Thoracic aorta (tissue), 1 donor: ENCODE measurements around the genes PNMA5, BGN and PNCK.

- RAMPAGE, long total RNA: no peak
Measured at GRCh38 chrX:152917525-152918231, 19.8 kb downstream of the ZNF185 start.

DNA sequence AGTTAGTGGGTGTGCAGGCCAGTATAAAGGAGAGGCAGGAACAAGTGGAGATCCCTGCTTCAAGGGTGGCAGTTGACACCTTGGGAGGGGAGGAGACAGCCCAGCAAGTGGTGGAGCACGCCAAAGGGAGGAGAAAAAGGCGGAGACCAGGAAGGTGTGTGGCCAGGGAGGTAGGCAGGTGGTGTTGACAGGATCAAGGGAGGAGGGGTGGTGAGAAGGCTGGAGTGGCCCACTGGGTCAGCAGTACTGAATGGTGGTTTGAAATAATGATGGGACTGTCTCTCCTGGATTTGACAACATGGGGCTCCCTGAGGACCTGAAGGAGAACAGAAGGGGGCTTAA, 32.7 kb downstream of the ZNF185 start:
- RAMPAGE, long total RNA: no peak

- RAMPAGE, long total RNA: no peak
Measured at GRCh38 chrX:152971768-152972467, 22.0 kb downstream of the PNMA5 start.

GRCh38 chrX:152993886-152994376, at the start of gene PNMA5:
Gene PNMA5 (minus strand): TSS chrX:152994116.
- RAMPAGE, long total RNA: no peak

- RAMPAGE, long total RNA: no peak
Measured at GRCh38 chrX:153245193-153245518, 20.8 kb upstream of the PWWP4 start.

- RAMPAGE, long total RNA: no peak
Measured at GRCh38 chrX:153412048-153412688, 896 bp downstream of the ZFP92 start.

- RAMPAGE, long total RNA: no peak
Measured at GRCh38 chrX:153454668-153455150, 8.9 kb upstream of the TREX2 start.

- RAMPAGE, long total RNA: start-site peak on the plus strand at chrX:153494946-153495103, 9,622 reads; start-site peak on the minus strand at chrX:153495434-153495499, 81 reads; start-site peak on the minus strand at chrX:153495599-153495658, 9 reads
Measured at GRCh38 chrX:153494782-153496033, at the start of gene BGN. Gene BGN (plus strand): TSS chrX:153494980.

DNA sequence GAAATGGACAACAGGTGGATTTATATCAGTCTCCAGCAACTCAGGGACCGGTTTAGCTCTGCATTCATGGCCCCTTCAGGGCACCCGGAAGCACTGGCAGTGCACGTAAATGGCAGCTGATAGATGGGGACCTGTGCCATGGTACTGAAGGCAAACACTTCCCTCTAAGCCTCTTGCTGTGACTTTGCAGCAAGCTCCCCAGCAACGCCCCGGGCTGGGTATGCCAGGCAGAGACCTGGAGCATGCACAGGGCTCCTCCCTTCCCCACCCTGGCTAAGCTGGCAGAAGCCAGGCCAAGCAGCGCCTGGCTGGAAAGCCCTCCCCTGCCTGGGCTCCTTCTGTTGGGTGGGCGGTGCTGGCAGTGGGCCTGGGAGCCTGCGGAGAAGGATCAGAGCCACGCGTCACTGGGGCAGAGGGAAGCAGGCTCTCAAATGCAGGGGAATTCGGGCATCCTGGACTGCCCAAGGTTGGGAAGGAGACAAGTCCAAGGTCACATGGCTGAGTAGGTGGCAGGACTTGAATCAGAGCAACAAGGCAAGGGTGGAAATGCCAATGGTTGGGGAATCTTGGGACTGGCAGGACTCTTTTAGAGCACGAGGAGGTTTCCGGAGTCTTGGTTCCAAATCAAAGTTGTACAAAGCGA, 3.6 kb downstream of the ATP2B3 start:
- RAMPAGE, long total RNA: no peak

- RAMPAGE, long total RNA: no peak
Measured at GRCh38 chrX:153592912-153593380, 6.0 kb downstream of the CCNQ start.

GRCh38 chrX:153673693-153674081, at the start of gene PNCK:
Gene PNCK (minus strand): TSS chrX:153673813.
- RAMPAGE, long total RNA: no peak

DNA sequence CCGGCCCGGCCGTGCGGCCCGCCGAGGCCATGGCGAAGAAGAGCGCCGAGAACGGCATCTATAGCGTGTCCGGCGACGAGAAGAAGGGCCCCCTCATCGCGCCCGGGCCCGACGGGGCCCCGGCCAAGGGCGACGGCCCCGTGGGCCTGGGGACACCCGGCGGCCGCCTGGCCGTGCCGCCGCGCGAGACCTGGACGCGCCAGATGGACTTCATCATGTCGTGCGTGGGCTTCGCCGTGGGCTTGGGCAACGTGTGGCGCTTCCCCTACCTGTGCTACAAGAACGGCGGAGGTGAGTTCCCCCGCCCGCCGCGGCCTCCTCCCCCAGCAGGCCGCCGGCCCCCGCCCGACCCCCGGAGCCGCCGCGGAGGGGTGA, 807 bp downstream of the SLC6A8 start:
- RAMPAGE, long total RNA: no peak

- RAMPAGE, long total RNA: no peak
Measured at GRCh38 chrX:153690858-153691697, 3.4 kb downstream of the SLC6A8 start.

DNA sequence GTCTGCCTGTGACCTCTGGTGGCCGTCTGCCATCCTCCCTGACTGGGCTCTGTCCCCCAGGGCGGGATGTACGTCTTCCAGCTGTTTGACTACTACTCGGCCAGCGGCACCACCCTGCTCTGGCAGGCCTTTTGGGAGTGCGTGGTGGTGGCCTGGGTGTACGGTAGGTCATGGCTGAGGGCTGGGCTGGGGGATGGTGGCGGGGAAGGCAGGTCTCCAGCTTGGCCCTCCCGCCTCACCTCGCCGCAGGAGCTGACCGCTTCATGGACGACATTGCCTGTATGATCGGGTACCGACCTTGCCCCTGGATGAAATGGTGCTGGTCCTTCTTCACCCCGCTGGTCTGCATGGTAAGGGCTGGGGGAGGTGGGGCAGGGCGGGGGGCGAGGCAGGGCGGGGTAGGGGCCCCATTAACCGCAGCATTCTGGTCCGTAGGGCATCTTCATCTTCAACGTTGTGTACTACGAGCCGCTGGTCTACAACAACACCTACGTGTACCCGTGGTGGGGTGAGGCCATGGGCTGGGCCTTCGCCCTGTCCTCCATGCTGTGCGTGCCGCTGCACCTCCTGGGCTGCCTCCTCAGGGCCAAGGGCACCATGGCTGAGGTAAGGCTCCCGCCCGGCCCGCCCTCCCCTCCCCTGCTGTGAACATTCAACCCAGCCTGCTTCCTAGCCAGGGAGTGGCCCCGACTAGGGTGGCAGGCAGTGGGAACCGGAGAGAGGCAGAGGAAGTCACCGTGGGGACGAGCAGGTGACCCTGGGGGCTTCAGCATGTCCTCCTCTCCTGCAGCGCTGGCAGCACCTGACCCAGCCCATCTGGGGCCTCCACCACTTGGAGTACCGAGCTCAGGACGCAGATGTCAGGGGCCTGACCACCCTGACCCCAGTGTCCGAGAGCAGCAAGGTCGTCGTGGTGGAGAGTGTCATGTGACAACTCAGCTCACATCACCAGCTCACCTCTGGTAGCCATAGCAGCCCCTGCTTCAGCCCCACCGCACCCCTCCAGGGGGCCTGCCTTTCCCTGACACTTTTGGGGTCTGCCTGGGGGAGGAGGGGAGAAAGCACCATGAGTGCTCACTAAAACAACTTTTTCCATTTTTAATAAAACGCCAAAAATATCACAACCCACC, 6.9 kb downstream of the SLC6A8 start:
- RAMPAGE, long total RNA: no peak

GRCh38 chrX:153696674-153697471, 9.1 kb downstream of the SLC6A8 start:
- RAMPAGE, long total RNA: no peak

- RAMPAGE, long total RNA: no peak
Measured at GRCh38 chrX:153775749-153776431, 5.0 kb upstream of the SRPK3 start.

DNA sequence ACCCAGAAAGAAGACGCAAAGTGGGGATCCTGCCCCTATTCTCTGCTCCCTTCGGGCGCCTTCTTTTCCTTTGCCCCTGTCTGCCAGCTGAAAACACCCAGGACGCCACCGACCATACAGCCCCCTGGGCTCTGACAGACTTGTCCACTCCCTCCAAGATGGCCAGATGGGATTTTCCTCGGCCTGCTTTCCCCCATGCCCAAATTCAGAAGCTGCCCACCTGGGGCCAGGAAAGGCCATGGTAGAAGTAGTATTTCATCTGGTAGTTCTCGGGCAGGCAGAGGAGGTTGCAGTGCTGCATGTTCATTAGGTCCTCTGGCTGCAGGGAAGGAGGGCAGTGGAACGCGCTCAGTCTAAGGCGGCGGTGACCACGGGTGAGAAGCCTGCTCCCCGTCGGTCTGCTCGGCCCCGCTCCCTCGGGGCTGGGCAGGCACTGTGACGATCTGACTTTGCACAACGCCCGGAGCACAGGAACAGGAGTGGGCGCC, 636 bp downstream of the NAA10 start:
- RAMPAGE, long total RNA: no peak

DNA sequence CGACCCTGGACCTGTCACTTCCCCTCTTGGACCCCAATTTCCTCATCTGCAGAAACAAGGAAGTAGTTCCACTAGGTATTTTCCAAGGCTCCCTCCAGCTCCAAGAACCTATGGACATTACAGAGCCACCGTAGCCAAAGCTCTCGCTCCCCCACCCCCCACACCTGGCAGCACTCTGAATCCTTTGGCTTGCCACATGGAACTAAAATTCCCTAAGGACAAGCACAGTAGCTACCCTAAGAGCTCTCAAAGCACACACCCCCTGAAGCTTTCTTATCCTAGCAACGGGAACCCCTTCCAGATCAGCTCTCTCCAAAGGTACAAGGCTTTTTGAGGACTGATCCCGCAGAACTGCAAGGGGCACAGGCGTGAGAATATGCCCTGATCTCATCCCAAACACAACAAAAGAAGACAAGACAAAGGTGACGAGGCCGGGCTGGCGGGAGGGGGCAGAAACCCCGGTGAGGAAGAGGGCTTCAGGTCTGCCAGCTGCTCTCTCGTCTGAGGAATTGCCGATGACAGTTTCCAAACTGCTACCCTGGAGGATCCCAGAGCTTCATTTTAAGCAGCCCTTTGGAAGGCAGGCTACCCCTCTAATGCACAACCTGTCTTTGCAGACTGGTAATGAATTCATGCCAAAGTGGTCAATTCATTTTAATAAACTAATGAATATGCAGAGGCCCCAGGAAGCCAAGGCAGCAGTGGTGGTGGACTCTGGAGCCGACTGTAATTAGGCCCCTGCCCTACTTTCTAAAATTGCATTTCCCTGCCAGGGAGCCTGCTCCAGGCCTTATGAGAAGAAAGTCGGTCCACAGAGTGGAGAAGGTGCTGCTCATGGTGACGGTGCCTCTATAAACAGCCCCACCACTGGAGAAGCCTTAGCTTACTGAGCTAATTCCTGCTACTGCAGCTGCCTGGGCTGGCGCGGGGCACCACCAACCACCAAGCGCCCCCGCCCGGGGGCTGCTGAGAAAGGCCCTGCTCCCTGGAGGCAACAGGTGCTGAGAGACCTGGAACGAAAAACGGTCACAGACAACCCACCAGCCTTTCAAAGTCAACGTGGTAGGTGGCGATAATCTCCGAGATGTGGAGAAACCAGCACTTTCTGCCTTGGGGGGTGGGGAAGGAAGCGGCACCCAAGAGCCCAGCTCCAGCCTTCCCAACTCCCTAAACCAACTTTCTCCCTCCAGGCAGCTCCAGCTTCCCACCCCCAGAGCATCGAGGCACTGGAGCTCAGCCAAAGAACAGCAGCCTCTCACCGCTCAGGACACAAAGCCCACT, 3.2 kb downstream of the HCFC1 start:
- RAMPAGE, long total RNA: no peak

- RAMPAGE, long total RNA: no peak
Measured at GRCh38 chrX:153970496-153970896, 1.1 kb downstream of the HCFC1 start.

GRCh38 chrX:153984140-153985001, 11.8 kb downstream of the TMEM187 start:
- RAMPAGE, long total RNA: no peak